Colon Carcinoma Metastatic in the Lung (tissue), 2 donors: ENCODE measurements around the genes ADIPOR1 and TMEM183A.

DNA sequence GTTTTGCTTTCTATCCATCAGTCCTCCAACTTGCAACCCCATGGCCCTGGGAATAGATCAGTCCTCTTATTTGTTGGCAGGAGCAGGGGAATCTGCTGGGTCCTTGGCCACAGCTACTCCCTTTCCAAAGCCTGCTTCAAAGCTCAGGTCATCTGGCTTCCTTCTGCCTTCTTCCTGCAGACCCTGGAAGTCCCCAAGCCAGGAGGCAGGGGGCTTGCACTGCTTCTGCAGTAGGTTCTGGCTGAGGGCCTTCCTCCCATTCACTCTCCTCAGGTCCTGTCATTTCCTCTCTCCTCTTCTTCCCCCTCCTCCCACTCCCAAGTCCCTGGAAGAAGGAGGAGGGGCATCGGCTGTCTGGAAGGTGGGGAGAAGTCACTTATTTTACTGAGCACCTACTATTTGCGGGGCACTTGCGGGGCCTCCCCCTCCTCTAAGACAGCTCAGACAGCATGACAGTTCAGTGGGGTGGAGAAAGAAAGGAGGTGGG lies 785 bp upstream of the NAV1 start:
- PRO-cap, 2 experiments = no peak in any of the 2 experiments

DNA sequence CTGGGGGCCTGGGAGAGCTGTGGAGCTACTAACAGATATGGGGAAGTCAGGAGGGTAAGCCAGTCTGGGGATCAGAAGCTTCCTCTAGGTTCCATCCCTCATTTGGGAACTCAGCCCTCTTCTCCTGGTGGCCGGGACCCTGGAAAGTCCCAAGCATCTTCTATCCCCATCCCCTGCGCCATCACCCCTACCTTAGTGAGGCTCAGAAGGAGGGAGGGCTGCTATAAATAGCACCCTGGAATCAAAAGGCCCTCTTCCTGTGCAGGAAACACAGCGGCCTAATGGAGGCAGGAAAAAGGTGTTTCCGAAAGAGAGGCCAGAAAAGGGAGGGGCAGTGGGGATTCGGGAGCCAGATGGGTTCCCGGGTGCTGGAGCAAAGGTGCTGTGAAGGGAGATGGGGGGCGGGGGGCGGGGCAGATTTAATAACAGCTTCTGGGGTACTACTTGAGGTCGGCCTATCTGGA lies 16.6 kb downstream of the NAV1 start:
- PRO-cap, 2 experiments = no peak in any of the 2 experiments

DNA sequence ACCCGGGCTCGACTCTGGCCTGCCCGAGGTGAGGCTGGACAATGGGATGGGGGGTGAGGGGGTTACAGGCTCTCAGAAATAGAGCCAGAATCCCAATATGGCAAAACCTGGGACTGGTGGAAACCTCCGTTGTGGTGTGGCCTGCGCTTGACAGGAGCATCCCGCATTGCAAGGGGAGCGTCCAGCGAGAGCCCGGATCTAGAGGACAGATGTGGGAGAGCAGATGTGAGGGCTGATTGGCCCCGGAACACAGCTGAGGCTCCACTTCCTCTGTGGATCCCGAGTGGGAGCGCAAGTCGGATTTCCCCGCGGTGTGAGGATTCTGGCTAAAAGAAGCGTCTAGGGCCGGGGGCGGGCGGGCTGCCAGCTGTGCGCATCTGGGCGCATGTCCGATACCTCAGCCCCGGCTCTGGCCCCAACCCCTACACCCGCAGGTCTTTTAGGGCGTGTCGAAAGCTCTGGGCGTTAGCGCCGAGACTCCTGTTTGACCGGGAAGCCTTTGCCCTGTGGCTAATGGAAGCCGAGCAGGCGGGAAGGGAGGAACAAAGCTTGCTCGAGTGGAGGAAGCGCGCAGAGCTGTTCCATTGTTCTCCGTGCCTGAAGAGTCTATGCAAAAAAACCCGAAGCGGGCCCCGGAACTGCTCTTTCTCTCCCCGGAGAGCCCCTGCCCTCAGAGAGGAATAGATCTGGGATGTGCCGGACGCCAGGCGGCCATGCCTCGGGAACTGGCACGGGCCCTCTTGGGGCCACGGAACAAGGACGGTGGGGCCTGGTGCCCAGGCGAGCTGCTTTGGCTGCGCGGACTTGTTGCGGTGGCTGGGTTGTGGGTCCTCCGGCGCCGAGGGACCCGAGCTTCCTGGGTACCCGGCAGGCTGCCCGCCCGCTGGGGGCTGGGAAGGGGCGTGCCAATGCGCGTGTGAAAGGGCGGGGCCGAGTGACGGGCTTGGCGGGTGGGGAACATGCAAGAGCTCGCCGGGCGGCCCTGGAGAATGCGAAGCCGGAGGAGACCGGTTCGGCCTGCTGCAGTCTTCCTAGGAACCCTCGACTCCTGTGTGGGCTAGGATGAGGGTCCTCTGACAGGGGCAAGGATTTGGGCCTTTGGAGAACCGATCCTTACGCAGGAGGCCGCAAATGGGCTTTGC lies 111.1 kb downstream of the NAV1 start:
- PRO-cap, 2 experiments = peak in 2 of 2 experiments; most common plus-strand start position 987 of the sequence (in 2); most common minus-strand start position 858 of the sequence (in 2)

GRCh38 chr1:201656148-201656511 lies 117.2 kb downstream of the NAV1 start:
- PRO-cap, 2 experiments = no peak in any of the 2 experiments

- PRO-cap, 2 experiments = no peak in any of the 2 experiments
Measured at GRCh38 chr1:201714583-201715302, 114.2 kb upstream of the IPO9 start.

- PRO-cap, 2 experiments = no peak in any of the 2 experiments
Measured at GRCh38 chr1:201917332-201918246, 28.8 kb downstream of the LMOD1 start.

DNA sequence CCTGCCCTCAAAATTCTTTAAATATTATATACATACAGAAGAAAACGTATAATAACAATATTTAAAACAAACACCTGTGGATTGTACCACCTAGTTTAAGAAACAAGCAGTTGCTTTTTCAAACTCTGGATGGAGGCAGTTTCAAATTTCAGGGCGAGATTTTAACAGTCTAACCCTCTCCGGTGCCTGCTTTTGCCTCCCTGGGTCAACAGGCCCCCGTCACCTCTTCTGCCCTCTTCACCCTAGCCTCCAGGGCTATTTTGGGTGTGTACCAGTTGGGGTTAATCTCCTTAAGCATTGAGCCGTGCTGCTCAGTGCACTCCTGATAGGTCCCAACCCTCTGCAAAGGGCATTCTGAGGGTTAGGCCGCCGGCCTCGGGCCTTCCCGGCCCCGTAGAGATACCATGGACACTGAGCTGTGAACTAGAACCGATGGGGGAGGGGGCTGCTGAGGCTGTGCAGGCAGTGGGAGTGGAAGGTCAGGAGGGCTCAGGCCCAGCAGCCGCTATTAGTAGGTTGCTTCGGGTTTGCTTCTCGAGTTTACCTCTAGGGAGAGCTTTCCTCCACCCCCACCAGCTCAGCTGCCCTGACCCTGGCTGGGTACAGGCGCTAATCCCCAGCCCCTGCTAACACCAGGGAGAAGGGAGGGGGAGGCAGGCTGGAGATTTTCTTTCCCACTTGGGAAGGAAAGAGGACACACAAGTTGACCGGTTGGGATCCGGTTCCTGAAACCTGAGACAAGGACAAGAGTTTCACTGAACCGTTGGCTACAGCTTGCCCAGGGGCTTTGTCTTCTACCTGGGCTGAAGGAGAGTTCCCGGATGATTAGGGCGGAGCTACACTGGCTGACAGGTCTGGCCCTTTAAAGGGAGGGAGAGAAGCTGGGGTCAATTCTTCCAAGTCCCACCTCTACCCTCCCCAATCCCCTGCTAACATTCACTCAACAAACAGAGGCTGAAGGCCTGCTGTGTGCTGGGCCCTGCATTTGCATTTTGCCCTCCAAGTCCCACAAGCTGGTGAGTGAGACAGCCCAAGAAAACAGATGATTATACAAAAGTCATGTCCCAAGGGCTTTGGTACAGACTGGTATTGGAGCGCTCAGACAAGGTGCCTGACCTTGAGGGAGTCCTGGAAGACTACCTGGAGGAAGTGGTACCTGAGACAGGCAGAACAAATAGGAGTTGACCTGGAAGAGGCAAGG lies 4.7 kb downstream of the LMOD1 start:
- PRO-cap, 2 experiments = no peak in any of the 2 experiments

DNA sequence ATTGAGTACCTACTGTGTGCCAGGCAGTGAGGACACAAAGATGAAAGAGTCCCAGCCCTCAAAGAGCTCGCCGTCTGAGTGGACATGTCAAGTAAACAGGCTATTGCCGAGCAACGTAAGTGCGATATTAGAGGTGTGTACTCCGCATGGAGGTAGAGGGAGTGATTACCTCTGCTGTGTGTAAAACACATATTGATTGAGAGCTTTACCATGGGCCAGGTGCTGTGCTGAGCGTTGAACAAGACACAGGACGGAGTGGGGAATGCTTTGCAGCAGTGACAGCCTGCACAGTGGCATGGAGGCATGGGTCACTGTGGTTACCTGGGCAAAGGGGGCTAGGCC lies 49.5 kb upstream of the GPR37L1 start:
- PRO-cap, 2 experiments = no peak in any of the 2 experiments

GRCh38 chr1:202104017-202104602 lies 18.6 kb upstream of the GPR37L1 start:
- PRO-cap, 2 experiments = no peak in any of the 2 experiments

DNA sequence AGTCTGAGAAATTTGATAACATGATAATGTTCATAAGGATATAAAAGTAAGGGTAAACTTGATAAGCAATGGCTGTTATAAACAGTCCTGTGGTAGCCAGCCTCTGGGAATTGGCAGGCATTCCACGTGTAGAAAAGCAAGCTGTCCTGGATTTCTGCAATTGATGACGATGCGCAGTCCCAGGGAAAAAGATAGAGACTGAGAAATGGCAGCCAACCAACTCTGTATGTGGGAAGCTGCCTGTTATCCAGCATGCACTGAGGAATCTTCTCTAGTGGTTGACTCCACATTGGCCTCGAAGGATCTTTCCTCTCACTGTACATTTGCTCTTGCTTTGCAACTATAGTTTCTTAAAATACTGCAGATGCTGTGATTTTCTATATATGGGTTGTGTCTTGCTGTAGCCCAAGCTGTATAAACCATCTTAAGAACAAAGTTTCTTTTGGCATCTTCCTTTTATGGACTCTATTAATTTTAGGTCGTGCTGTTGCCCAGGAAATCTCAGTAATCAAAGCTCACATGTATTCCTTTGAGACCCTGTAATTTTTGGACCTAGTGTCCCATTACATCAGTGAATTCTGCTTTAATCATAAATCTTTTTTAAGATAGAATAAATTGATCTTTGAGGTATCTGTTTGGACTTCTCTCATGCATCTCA lies 157.5 kb downstream of the PPP1R12B start:
- PRO-cap, 2 experiments = no peak in any of the 2 experiments

DNA sequence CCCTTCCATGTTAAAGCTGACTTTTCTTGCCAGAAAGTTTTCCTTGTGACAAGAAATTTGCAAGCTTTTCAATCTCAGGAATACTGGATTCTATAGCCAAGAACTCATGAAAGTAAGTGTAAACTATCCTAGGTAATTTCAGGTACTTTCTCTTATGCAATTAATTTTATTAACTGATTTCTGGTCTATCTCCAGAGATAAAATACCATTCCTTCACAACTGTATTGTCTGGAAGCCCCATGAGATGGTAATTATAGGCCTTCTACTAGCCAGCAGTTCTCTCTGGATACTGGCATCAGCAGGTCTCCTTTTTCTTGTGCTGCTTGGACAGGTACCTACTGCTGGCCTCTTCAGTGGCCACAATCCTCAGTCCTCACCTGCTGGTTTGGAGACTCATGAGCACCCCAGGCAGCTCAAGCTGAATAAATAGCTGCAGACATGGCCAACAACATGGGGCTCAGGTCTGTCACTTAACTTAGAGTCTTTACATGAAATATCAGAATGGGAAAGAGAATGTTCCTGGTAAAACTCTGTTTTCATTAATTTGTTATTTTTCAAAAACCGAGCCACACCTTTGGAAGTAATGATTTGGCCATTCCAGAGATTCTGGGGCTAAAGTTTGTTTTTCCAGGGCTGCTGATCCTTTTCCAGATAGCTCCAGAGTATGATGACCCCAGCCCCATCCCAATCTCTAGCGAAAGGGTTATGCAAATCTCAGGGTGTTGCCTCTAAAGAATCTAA lies 126.7 kb downstream of the SYT2 start:
- PRO-cap, 2 experiments = no peak in any of the 2 experiments

GRCh38 chr1:202762643-202763042 lies 45.6 kb downstream of the KDM5B start:
- PRO-cap, 2 experiments = no peak in any of the 2 experiments

GRCh38 chr1:202811045-202811792 lies 3.0 kb upstream of the KDM5B start:
- PRO-cap, 2 experiments = peak in 1 of 2 experiments; most common minus-strand start chr1:202811108 (in 1)

GRCh38 chr1:202857177-202857450 lies 31.8 kb downstream of the RABIF start:
- PRO-cap, 2 experiments = no peak in any of the 2 experiments

- PRO-cap, 2 experiments = no peak in any of the 2 experiments
Measured at GRCh38 chr1:202918159-202918484, 8.9 kb downstream of the KLHL12 start.

DNA sequence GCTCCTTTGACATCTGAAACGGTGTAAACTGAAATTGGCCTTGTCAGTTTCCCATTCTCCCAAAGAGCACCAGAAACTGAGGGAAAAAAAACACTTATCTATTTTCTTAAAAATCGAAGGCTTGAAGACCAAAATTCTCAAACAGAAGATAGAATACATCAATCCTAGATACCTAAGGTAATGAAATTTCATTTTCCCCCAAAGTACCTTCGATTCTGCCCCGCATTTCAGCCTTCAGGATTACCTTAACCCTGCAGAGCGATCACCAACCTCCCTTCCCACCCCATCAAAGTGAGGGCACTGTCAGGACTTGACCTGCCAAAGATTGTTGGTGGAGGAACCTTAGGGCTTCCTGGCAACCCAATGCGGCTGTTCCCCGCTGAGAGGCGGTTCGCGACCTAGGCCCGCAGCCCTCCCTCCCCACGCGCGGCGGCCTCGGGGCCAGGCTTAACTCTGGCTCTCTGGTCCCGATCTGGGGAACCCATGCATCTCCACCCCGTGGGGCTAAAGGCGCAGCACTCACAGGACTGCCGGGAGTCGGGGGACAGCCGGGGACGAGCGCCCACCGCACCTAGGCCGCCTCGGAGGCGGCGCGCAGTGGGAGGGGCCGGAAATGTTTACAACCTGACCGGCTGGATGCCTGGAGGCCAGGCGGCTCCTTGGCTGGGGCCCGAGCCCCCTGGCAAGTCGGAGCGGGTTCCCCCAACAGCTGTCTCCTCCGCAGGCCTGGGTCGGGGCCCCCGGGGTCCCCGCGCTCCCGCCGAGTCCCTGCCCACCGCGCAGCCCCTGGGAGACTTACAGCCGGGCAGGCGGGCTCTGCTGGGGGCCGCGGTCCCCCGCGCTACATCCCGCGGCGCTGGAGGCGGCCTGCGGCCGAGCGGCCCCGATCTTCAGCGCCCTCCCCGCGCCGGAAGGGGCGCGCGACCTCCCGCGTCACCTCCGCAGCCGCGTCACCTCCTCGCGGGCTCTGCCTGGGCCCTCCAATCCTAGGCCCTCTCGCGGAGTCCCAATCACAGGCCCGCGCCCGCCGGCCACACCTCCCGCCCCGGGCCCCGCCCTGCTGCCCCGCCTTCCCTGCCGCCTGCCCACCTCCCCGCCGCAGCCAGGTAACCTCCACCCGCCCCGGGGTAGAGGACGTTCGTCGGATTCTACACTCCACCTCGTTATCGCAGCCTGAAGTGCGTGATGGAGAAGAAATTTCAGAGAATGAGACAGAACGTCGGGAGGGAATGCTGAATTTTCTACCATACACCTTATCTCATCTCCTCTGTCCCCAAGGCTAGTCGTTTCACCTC lies at the start of gene ADIPOR1:
TSS of gene ADIPOR1 (minus strand) at position 927 of the 1,295 bp plus-strand sequence.
- PRO-cap, 2 experiments = peak in 2 of 2 experiments; most common plus-strand start position 634 of the sequence (in 1); most common minus-strand start position 594 of the sequence (in 1)

DNA sequence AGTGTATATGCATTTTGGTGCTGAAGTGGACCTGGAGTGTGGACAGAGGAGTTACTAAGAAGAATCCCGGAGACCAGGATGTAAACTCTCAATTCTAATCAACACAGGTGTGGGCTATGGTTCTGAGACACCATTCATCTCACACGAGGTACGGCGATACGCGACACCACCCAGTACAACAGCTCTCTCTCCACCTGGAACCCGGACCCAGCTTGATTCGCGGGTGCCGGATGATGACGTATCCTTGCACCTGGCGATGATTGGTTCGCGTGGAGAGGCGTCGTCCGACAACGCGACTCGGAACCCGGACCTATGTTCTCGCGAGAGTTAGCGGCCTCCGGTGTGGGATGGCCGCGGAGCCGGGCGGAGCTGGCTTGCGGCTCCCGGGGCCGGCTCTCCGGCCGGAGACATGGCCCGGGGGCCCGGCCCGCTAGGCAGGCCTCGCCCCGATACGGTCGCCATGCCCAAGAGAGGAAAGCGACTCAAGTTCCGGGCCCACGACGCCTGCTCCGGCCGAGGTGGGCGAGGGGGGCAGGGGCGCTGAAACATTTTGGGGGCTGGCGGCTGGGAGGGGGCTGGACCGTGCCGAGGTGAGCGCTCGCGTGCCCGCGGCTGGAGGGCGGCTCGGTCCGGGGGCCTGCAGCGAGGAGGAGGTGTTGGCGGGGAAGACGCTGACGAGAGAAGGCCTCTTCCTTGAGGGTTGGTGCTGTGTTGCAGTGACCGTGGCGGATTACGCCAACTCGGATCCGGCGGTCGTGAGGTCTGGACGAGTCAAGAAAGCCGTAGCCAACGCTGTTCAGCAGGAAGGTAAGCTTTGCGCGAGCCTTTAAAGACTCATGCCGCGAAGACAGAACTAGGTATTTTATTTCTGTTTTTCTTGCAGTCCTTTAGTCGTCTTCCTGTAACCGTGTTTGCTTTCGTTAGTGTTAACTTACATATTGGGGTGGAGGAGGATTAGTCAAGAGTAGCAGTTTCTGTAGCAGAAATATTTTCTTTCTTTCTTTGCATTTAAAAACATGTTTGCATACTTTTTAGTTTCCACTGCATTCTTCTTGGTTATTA lies at the start of gene TMEM183A:
TSS of gene TMEM183A (plus strand) at position 318 of the 1,062 bp plus-strand sequence.
- PRO-cap, 2 experiments = peak in 2 of 2 experiments; most common plus-strand start position 336 of the sequence (in 2); most common minus-strand start position 209 of the sequence (in 2)

DNA sequence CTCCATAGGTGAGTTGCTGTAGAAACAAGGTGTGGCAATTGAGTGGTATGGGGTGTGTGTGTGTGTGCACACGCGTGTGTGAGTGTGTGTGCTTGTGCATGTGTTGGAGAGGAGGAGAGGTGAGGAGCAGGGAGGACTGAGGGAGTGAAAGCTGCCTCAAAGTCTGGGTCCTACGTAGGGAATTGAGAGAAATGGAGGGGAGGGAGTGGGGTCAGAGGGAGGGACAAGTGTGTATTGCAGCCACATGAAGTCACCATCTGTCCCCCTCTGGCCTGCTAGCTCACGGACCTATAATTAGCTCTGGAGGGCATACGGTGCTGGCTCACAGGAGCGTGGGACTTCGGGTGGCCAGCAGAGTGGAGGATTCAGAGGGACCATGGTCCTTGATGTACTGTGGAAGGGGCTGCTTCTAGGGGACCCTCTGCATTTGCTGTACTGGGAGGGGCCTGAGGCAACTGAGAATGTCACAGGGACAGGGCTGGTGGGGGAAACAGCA lies 2.3 kb downstream of the PPFIA4 start:
- PRO-cap, 2 experiments = no peak in any of the 2 experiments

GRCh38 chr1:203082908-203083441 lies 2.8 kb downstream of the MYOG start:
- PRO-cap, 2 experiments = no peak in any of the 2 experiments

DNA sequence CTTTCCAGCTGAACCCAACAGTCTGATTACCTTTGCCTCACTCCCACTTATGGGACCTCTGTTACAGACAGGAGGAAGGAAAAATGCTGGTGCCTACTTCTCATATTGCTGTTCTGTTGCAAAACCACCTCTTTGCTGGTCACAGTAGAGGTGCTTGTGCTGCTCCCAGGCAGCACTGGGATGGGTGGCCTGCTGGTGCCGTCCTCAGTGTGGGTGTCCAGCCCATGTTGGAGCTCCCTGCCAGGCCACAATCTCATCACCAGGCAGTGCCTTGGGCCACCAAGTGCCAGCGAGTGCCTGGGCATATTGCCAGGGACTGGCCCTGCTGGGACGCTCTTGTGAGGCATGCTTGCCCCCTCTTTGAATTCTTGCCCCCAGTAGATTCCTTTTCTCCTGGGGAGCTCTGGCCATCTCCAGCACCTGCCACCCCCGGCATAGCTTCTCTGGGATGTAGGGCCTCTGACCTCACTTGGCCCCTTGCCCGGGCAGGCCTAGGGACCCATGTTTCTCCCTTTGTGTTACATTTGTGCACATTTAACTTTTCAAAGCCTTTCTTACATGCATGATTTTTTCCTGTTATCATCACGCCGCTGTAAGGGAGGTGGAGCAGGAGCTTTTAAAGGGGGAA lies 2.3 kb downstream of the ADORA1 start:
- PRO-cap, 2 experiments = no peak in any of the 2 experiments